Non-pigmented ciliary epithelial cell (primary cell): ENCODE measurements around a stretch of chr15.

DNA sequence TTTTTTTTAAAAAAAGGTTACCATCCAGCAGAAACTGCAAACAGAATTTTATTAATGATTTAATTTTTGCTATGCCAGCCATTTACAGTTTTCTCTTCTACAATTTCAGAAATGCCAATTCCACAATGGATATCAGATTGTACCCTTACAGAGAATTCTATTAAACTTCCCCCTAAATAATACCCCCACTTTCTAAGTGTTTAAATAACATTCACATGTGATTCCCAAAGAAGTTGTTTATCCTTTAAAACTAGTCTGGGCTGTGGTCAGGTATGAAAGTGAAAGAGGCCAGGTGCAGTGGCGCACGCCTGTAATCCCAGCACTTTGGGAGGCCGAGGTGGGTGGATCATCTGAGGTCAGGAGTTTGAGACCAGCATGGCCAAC is 2.7 kb downstream of the SCAPER start:
- RRBS, result no CpG with 5 or more reads among the region's 3 CpGs

DNA sequence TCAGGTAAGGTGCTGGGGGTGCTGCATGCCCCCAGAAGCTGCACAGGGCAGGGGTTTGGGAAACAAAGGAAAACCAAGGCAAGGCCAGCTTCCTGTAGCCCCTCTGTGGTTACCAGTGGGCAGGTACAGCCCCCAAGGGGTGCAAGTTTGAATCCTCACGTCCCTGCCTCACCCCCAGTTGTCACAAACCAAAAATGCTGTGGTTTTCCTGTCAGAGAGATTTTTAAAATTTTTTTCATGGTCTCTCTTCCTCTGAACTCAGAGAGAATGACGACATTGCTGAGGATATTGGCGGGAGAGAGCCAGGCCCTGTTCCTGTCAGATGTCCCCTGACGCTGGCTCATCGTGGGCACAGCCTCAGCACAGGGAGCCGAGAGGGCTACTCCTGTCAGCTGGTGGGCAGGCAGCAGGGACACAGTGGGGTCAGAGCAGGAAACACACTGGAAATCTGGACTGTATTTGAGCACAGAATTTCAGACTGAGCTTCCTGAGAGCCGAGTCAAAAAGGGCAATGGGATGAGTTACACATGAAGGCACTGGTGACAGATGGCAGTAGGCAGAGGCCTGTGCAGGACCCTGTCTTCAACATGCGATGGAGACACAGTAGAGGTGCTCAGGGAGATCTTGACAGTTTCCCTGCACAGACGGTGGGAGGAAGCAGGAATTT is 27.1 kb downstream of the PSTPIP1 start:
- RRBS, result no CpG with 5 or more reads among the region's 9 CpGs

- RRBS, result no CpG with 5 or more reads among the region's 8 CpGs
Measured at GRCh38 chr15:77034884-77035271, 36.0 kb downstream of the TSPAN3 start.

- RRBS, result no CpG with 5 or more reads among the region's 15 CpGs
Measured at GRCh38 chr15:77042908-77043611, 27.8 kb downstream of the TSPAN3 start.

- RRBS, result no CpG with 5 or more reads among the region's 1 CpG
Measured at GRCh38 chr15:77124428-77124924, 53.6 kb upstream of the TSPAN3 start.

- RRBS, result no CpG with 5 or more reads among the region's 3 CpGs
Measured at GRCh38 chr15:77158103-77159075, 87.5 kb upstream of the TSPAN3 start.

DNA sequence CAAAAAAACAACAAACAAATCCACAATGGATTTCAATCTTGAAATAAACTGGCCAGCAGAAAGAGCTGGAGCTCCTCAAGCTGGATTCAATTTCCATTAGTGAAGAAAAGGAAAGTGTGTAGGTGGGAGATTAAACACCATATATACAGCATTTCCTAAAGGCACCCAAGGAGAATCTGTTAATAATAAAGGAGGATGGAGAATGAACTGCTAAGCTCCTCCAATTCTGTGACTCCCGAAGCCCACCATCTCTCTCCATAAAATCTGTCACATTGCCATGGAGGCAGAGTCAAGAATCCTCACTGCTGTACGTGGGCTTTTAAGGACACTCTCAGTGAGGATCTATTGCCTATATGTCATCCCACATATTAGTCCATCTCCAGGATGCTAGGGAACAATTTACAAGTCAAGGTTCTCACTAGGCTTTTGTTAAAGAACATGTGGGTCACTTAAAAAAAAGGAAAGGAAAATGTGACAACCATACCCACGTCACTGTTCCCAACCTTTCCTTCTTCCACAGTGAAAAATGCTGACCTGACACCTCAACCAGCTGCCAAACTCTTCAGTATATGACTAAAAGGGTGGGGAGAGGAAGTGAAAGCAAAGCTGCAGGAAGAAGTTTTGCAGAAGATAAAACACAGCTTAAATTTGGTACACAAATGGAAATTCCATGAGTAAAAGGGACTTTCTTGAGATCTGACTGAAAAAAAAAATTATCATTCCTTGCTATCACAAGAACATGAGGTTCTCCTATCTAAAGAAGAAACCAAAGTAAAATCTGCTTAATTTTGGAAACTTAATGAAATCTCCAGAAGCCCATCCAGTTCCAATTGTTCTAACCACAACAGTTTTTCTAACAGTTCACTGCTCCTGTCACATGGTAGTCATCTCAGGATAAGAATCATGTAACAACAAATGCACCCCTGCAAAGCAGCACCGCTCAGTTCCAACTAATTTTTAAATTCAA is 116.8 kb upstream of the TSPAN3 start:
- RRBS, result no CpG with 5 or more reads among the region's 4 CpGs

DNA sequence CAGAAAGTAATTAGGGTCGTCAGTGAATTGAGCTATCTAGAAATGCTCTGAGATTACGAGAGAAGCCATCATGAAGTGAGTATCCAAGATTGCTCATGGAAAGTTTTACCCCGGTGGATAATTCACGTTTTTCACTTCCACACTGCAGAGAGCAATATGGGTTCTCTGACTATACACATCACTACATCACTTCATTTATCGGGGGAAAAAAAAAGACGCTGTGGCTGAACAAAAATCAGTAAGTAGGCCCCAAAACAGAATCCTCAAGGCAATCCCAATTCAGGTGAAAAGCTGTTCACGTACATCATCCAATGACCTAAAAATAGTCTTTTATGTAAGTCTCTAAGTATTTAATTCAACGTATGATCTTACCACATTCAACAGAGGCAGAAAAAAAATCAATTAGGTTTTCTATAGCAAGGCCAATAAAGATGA is 1.3 kb downstream of the PEAK1 start:
- RRBS, result no CpG with 5 or more reads among the region's 8 CpGs

DNA sequence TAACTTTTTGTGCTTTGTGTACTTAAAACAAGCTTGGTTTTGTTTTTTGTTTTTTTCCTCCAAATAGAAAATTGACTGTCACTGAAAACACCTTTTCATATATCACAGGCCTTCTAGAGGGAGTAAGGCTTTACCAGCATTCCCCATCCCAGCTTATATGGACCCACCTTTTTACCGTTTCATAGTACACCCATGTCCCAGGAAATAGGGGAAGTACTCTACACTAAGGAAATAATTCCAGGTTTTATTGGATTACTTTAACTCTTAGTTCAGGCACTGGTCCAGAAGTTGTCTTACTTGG is 26.1 kb downstream of the HMG20A start:
- RRBS, result no CpG with 5 or more reads among the region's 1 CpG

DNA sequence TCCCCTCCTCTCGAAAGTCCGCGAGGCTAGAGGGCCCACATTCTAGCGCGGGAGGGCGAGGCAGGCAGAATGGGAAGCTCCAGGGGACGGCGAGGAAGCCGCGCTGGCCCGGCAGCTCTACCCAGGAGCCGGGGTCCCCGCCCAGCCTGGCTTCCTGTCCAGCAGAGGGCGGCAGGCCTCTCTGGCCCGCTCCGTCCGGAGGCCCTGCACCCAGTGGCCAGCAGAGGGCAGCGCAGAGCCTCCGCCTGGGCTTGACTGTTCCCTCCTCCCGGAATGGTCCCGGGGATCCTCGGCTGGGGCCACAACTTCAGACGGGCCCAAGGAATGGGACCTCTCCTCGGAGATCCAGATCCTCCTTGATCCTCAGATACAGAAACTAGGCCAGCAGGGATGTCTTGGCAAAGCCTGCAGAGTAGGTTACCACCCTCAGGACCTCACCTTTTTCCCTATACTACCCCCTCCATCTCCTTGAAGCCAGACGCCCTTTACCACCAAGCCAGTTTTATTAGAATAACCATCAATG is 798 bp upstream of the LINGO1 start:
- RRBS, result 2% methylated on average over 8 of the region's 25 CpGs

DNA sequence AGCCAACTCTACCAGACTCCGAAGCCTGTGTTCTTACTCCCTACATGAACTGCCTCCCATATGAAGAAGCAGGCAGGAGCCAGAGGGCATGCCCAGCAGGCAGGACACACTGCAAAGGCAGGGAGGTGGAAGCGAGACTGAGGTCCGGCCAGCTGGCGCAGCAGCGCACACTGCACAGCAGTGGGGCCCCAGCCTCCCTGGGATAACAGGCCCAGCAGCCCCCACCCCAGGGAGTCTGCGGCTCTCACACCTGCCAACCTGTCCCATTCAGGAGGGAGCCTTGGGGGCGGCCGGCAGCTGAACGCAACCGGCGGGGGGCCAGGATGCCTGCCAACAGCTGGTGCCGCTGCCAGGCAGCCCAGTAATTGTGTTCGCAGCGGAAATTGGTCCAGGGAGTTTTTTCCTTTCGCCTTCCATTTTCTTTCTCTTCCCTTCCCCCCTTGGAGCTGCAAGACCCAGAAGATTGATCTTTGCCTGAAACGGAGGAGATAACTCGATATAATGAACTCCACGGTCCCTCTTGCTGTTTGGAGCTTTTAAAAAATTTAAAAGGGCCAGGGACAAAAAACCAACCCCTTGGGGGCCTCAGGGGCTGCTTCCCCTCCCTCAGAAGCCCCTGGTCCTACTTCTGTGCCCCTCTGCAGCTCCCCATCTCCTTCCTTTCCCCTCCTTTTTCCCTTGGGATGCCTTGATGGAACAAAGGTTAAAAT is 106.3 kb upstream of the LINGO1 start:
- RRBS, result no CpG with 5 or more reads among the region's 18 CpGs

DNA sequence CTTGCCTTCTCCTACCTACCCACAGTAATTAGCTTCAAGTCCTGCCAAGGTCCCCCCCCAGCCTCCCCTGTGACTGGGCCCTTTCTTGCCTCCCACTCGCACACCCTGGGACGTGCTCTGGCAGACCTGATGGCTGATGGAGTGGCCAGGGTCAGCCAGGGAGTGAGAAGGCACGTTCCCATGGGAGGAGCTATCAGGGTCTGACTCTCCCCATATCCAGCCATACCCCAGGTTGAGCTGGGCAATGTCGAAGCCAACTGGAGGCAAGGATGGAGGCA is 136.6 kb upstream of the LINGO1 start:
- RRBS, result no CpG with 5 or more reads among the region's 4 CpGs

DNA sequence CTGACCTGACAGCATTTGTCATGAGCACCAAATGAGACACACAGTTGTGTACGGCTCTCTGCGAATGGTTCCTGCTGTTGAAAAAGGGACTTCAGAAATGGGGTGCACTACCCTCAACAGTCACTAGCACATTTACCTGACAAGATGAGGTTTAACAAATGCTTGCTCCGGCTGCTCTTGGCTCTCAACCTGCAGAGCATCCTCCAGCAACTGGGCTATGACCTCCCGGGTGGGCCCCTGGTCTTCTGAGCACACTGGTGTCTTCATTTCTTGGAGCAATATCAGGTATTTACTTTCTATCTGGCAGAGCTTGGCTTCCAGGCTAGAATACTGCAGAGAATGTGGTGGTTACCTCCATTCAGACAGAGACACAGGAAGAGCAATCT is 61.1 kb downstream of the TBC1D2B start:
- RRBS, result 95% methylated on average over 2 of the region's 4 CpGs

GRCh38 chr15:78018341-78018841 is 59.1 kb downstream of the TBC1D2B start:
- RRBS, result no CpG with 5 or more reads among the region's 5 CpGs

DNA sequence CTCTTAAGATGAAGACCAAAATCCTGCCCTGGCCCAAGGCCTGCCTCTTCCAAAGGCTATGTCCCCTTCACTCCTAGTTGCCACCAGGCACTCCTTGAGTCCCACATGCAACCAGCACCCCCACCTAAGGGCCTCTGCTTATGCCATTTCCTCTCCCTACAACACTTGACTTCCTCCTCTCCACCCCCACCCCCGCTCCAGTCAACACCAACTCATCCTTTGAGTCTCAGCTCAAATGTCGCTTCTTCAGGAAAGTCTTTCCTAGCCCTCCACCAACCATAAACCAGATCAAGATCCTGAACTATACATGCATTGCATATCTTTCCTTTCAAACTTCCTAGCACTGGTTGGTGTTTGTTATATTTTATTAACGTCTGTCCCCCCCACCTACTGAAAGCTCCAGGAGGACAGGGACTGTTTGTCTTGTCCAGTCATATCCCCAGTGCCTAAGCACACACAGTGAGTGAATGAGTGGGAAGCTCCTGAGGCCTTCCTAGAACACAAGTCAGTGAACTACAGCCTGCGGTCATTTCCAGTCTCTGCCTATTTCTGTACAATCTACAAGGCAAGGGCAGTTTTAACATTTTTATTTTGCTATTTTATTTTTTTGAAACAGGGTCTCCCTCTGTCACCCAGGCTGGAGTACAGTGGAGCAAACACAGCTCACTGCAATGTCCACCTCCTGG is 7.3 kb downstream of the TBC1D2B start:
- RRBS, result no CpG with 5 or more reads among the region's 4 CpGs

GRCh38 chr15:78083868-78084826 is 6.6 kb upstream of the TBC1D2B start:
- RRBS, result no CpG with 5 or more reads among the region's 9 CpGs

GRCh38 chr15:78204850-78205531 is 29.4 kb downstream of the ACSBG1 start:
- RRBS, result no CpG with 5 or more reads among the region's 8 CpGs

DNA sequence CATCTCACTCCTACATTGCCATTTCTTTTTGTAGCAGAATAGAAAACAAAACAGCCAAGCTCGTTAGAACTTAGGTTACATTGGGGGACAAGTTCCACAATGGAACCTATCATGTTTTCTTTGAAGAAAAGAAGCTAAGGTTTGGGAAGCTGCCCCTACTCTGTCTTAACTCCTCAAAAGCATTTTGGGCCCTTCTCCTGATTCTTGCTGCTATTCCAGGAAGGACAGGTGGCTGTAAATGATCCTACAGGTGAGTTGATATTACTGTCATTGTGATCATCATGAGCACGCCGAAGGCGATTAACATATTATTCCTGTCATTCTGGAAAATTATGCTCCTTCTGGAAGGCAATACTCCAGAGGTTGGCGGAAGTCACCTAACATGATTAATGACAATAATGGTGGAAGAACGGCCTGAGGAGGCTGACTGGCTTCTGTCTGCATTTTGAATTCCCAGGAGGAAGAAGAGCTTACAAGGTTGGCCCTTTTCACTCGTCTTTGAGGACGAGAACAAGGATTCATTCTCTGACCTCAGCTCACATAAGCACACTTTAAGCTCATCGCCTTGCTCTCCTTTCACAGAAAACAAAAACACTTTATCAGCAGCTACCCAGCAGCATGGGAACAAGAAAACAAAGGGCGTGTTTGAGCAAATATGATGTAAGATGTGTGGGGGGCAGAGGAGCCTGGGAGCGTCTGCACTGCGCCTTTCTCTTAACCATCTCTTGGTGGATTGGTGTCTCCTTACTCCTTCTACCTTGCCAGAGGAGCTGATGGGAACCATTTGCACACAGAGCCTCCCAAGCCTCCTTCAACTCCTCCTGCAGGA is 23.2 kb downstream of the ACSBG1 start:
- RRBS, result no CpG with 5 or more reads among the region's 12 CpGs

- RRBS, result no CpG with 5 or more reads among the region's 9 CpGs
Measured at GRCh38 chr15:78245520-78245827, 11.1 kb upstream of the ACSBG1 start.

DNA sequence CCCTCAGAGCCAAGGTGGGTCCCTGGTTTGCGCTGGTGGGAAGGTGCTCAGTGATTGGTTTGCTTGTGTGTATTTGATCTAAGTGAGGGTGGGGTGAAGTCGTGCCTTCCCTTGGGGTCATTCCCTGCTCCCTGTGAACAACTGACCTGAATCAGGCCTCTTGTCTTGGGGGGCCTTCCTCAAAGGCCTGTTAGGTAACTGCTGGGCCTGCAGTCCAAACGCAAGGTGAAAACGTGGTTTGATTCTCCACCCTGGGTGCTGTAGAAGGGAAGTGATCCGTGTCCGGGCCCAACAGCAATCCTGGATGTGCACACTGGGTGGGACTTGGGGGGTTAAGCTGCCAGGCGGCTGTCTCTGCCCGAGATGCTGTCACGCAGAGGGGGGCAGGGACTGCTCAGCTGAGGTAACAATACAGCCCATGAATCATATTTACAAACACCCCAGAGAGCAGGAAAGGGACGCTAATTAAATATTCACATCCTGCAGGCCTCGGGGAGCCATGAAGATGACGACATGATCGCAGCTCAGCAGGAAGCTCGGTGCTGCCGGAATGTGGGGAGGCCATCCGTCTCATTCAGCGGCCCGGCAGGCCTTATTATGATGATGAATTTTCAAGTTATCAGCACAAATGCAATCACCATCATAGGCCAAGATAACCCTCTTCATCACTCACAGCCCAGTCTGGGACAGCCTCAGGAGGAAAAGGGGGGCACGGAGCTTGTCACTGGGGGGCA is 18.0 kb upstream of the CRABP1 start:
- RRBS, result 0% methylated on average over 4 of the region's 19 CpGs